Mesenchymal stem cell of Wharton's jelly (primary cell): ENCODE measurements around the genes ATP5MC3 and HNRNPA3.

DNA sequence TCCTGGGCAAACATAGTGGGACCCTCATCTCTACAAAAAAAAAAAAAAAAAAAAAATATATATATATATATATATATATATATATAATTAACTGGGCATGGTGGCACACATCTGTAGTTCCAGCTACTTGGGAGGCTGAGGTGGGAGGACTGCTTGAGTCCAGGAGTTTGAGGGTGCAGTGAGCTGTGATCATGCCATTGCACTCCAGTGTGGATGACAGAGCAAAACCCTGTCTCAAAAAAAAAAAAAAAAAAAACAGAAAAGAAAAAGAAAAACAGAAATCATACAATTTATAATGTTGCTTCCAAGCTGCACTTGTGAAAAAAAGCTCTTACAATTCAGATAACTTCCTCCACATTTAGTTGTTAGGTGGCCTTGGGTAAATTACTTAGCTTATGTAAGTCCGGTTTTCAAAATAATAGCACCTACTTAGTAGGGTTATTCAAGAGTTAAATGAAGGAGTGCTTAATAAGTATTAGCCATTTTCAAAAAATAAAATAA lies 2.5 kb downstream of the WIPF1 start:
- CAGE, long polyA plus RNA = no peak

DNA sequence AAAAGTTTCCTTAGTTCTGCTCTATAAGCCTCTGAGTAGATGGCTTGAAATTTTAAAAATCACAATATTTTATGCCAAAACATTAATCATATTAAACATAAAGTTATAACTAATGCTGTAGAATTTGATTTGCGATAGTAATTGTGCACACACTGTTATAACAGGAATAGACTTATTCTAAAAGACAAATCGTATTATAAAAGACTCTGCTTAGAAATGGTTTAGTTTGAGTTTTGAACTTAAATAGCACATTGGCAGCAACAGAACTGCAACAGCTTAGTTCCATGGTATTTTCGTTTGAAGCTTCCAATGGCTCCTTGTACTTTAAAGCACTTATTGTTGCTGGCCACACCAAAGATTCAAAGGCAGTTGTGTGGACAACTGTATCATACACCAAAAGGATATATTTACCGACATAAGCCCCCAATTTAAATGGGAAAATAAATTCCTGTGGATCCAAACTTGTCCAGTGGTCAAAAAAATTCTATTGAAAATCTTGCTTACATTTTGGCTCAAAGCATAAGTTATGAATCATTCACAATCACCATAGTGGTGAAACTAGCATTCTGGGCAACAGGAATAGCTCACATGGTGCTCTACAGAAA lies 612 bp downstream of the WIPF1 start:
- CAGE, long polyA plus RNA = no peak

DNA sequence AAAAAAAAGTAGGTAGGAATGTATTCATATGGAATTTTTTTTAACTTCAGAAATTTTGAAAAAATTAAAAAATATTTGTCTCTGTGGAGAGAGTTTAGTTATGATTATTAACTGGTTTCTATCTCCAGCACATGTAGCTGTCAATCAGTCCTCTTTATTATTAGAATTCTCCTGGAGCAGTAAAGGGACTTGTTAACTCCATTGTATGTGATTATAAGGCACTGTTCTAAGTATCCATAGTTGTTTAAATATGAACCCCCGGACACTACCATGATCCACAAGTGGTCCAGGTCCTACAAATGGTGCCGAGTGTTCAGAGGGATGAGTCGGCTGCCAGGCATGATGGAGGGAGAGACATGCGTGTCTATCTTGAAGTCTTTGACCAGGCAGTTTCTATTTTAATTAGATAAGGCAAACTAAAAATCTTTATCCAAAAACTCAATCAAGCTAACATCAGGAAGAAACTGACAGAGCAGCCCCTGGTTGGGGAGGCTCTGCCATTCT lies 468 bp downstream of the CHRNA1 start:
- CAGE, long polyA plus RNA = no peak

- CAGE, long polyA plus RNA = no peak
Measured at GRCh38 chr2:175168461-175169145, 600 bp upstream of the ATF2 start.

DNA sequence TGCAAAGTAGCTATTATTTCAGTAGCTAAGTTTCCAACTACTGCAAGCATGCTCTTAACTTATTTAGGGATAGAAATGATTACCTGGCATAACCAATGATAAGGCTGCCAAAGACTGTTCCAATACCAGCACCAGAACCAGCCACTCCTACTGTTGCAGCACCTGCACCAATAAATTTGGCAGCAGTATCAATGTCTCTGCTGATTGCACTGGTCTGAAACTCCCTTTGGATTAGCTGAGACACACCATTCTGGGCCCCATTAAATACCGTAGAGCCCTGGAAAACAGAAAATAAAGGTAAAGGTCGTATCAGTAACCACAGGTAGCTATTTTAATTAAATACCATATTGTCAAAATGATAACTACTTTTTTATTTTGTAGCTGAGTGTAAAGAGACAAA lies 2.5 kb downstream of the ATP5MC3 start:
- CAGE, long polyA plus RNA = no peak

GRCh38 chr2:175181126-175182017 lies at the start of gene ATP5MC3:
Gene ATP5MC3 (minus strand): TSS chr2:175181710.
- CAGE, long polyA plus RNA = start-site peak on the minus strand at chr2:175181663-175181711, 2,174 and 345 reads in 2 replicates

GRCh38 chr2:176003475-176004025 lies 1.5 kb upstream of the LNPK start:
- CAGE, long polyA plus RNA = no peak

DNA sequence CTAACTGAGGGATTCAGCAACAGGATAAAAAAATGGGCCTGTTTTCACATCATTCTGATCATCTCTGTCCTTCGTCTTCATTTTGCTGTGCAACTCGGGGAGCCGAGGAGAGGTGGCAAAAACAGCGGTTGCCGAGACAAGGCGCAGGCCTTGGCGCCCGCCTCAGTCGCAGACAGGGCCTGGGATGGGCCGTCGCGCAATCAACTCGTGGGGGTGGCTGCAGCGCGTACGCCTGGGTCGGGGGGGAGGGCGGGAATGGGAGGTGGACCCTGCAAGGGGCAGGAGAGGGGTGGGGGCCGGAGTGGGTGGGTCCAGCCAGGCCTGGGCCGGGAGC lies 322 bp upstream of the HOXD13 start:
- CAGE, long polyA plus RNA = no peak

- CAGE, long polyA plus RNA = no peak
Measured at GRCh38 chr2:176109110-176110048, 2.3 kb downstream of the HOXD11 start.

GRCh38 chr2:176116953-176117840 lies 619 bp downstream of the HOXD10 start:
- CAGE, long polyA plus RNA = no peak

- CAGE, long polyA plus RNA = no peak
Measured at GRCh38 chr2:176132282-176133098, 3.0 kb downstream of the HOXD8 start.

DNA sequence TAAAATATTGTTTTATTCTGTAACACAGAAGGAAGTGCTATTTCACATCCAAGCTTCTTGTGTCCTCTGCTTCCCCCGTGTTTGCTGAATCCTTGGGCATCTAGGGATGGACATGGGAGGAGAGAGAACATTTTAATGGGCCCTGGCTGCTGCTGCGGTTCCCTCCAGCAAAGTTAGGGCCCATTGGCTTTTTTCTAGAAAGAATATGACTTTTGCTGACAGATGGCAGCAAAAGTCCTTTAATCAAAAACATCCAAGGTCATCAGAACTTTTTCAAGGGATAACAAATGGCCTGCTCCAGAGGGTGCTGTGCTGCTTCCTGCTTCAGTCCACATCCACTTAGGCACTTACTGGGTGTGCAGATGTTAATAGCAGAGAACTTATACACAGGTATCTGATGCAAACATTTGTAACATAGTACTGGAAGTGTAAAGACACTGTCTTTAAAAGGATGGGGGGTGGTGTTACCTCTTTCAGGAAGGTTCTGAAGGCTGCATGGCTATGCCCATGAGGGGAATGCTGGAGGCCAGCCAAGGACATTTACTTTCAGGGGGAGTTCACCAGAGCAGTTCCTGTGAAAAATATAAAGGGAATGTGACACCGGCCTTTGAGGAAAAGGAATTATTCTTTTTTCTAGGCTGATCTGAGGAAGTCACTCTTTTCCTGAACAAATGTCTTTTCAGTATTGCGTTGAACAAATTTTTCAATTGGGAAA lies 5.5 kb downstream of the HOXD8 start:
- CAGE, long polyA plus RNA = no peak

GRCh38 chr2:176158647-176159309 lies 1.7 kb downstream of the HOXD3 start:
- CAGE, long polyA plus RNA = no peak

GRCh38 chr2:176174888-176175467 lies 13.5 kb upstream of the HOXD1 start:
- CAGE, long polyA plus RNA = no peak

GRCh38 chr2:176178565-176179191 lies 9.8 kb upstream of the HOXD1 start:
- CAGE, long polyA plus RNA = no peak

DNA sequence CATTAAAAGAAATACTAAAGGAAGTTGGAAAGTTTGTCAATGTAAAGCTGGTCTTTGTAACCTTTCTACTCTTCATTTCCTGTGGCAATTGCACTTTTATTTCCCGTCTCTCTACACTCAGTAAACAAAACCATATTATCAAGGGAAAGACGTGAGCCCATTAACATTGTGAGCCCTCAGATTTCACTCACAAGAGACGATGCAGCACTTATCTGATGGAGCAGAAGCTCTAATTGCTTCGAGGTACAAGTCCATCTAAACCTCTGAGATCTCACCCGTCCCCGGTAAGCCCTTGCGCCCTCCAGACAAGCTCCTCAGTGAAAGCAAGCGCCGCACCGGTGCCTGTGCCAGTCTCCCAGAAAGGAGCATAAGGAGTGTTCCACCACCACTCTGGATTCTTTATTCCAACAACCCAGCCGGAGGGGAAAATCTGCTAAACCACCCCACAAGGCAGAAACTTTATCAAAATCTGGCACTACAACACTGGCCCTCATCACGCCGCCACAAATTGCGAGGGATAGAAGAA lies 942 bp upstream of the HOXD1 start:
- CAGE, long polyA plus RNA = no peak

DNA sequence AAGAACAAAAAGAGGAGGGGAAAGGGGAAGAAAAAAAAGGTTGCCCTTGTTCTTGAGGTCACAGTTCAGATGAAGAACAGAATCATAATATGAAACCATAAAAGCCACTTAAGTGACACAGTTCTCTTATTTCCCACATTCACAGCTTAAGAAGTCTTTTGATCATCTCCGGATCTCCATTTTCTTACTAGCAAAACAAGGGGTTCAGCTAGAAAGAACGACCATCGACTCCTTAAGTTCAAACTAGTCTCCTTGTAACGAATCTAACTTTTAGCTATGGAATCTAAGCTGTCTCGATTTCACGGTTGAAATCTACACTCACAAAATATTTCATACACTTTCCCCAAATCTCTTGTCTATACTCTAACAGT lies 386.1 kb upstream of the HNRNPA3 start:
- CAGE, long polyA plus RNA = no peak

DNA sequence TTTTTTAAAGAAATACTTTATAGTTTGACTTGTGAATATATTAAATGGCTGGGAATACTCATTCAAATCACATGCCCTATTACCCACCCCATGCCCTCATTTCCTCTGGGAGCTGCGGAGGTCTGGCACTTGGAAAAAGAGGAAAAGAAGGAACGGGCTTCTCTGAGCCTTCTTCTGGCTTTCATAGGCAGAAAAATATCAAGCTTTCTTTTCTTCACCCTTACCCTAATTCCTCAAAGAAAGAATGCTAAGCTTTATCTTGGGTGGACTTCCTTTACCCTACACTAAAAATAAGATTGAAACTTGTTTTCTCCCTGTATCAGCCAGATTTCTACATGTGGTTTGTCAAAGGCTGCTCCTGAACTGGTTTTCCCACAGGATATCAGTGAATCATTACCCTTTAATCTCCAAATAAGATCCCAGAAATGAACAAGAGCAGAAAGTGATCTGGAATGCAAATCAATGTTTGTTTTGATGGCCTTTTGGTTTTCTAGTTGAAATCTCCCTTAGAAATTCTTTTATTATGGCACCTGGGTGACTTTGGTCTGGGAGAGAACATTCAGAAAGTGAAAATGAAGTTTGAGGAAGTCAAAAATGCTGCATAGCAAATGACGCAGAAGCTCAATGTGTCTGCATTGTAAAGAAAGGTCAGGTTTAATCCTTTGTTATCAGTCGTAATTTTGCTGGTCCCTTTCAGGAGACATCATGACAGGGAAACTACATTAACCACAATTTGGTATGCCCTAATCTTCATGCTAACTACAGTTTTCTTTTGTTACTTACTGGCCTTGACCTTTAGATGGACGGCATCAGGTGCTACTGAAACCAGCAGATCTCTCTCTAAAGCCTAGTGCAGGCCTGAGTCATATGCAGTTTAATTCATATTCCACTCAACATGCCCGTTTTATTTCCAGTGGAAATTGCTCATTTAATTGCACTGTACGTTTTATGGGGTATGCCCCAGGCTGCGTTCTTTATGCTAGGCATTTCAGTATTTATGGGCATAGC lies 46.6 kb upstream of the HNRNPA3 start:
- CAGE, long polyA plus RNA = no peak

DNA sequence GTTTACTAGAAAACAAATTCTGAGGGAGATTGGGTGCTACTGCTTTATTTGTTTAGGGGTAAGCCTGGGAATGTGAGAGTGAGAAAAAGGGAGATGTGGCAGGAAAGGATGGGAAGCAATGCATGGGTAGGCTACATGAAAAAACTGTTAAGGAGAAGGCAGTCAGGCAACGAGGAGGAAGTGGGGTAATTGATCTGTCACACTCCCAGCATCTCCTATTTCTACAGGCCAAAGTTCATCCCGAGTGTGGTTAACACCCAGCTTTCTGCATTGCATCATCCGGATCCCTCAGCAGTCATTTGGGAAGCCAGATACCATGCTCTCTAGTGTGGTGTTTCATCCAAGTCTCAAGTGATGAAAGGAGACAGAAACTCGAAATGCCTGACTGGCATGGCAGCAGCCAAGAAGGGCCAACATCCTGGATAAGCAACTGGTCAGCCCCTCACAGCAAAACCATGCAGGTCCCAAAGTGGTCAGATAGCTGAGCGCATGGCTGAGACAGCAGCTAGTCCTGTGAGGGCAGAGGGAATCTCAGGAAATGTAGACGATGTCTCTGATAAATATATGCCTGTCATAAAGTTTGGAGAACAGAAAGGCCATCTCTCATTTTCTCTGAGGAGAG lies 24.9 kb upstream of the HNRNPA3 start:
- CAGE, long polyA plus RNA = no peak

DNA sequence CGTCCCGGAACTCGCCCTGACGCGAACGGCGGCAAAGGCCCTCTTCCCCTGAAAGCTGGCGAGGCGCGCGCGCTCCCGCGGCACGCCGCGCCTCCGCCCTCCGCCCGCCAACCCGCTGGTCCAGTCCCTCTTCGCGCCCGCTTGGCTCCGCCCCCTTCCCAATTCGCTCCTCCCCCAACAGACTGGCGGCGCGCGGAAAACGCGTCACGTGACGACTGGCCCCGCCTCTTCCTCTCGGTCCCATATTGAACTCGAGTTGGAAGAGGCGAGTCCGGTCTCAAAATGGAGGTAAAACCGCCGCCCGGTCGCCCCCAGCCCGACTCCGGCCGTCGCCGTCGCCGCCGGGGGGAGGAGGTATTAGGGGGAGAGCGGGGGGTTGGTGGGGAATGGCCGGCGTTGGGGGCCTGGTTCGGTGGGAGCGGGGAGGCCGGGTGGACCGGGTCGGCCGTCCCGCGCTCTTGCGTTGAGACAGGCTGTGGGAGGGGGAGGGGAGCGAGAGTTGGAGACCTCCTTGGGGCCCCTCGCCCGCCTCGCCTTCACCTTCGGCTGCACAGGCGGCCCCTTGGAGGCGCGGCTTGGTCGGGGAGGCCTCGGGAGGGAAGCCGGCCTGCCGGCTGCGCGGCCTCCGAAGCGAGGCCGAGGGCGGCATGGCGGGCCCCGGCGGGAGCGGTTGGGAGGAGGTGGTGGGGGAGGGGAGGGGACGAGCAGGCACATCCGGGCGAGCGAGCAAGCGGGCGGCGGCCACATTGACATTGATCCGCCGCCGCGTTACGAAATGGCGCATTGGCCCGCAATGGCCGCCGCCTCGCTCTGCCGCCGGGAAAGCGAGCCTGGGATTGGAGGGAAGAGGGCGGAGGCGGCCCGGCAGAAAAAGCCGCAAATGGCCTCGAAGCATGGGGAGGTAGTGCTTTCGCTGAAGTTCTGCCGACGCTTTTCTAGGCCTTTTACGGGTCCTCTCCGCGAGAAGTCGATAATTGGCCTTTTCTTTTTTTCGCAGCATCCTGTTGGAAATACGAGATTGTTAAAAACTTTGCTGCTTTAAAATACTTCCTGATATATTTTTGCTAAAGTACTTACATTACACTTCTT lies at the start of gene HNRNPA3:
Gene HNRNPA3 (plus strand): TSS at position 277 of the 1,089 bp plus-strand sequence.
- CAGE, long polyA plus RNA = no peak